GM12892 (cell line): ENCODE measurements around a stretch of chr9.

DNA sequence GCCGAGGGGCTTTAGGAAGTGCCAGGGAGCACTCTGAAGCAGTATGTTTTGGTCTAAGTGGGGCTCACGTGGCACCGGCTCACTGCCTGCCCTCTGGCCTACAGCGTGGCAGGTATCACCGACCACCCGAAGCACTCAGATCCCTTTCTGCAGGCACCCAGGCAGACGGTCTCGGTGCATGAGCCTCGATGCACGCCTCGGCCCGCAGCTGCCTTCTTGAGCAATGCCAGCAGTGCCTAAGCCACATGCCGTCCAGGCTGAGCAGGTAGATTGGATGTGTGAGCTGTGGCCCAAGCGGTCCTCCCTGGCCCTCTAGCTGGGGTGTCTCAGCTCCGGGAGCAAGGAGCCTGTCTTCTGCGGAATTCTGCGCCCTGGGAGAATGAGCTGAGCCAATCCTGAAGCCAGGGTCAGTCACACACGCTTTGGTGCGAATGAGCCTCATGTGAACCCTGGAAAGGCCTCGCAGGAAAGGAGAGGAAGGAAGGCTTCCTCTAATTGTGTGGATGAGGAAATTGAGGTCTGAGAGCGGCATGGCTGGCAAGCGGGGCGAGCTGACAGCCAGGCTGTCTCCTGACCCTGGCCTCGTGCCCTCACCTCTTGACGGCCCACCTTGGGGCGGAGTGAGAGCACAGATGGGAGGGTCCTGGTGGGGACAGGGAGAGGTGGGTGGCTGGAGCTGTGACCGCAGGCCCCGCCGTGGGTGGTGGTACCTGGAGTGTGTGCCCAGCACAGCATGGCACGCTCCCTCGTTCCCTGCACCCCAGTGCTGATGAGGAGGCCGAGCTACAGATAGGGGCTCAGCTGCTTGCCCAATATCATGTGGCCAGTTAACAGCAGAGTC lies 14.4 kb downstream of the RXRA start:
- RRBS, result no CpG with 5 or more reads among the region's 32 CpGs

GRCh38 chr9:134344155-134344804 lies 18.0 kb downstream of the RXRA start:
- RRBS, result no CpG with 5 or more reads among the region's 14 CpGs

- RRBS, result no CpG with 5 or more reads among the region's 32 CpGs
These were observed 24.7 kb downstream of the RXRA start for GRCh38 chr9:134350612-134351697.

DNA sequence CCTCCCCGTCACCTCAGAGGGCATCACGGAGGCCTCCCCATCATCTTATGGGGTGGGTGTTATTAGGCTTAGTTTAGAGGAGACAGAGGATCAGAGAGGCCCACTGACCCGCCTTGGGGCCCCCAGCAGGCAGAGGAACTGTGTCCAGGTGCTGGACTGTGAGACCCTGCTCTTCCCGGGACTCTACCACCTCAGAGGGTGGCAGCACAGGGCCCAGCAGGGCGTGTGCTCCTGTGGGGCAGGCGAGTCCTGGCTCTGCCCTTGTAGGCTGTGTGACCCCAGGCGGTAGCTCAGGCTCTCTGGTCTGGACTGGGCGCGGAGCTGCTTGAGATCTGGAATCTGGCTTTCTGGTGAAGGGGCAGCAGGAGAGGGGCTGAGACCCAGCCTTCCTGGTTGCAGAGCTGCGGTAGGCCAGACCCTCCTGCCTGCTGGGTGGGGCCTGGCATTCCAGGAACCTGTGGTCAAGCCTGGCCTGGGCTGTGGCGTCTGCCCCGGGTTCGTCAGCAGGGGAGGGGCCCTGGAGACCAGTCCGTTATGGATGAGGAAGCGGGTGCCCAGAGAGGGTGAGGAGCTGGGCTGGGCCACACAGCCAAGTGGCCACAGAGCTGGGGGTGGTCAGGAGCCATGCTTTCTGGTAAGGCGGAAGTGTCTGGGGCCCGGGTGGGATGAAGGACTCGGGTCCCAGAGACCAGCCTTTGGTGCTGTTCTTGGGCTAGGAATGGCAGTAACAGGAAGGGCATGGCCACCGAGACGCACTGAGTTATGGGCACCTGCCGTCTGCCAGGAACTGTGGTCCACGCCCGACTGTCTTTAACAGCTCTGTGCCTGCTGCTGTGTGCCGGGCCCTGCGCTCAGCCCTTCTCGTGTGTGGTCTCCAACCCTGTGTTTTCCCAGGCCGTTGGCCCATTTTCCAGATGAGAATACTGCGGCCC lies 46.6 kb downstream of the RXRA start:
- RRBS, result no CpG with 5 or more reads among the region's 28 CpGs

GRCh38 chr9:134420765-134421366 lies 94.6 kb downstream of the RXRA start:
- RRBS, result no CpG with 5 or more reads among the region's 14 CpGs

DNA sequence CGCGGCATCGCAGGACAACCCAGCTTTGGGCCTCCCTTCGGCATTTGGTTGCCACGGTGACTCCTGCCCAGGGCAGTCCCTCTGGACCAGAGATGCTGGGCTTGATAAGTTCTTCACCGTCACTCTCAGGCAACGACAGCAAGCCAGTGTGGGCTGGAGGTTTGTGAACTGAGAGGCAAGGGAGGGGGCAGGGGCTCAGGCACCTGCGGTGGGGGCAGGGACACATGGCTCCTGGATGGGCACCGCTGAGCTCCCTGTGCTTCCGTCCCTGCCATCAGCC lies 116.3 kb downstream of the RXRA start:
- RRBS, result no CpG with 5 or more reads among the region's 10 CpGs

- RRBS, result no CpG with 5 or more reads among the region's 10 CpGs
These were observed 132.2 kb downstream of the RXRA start for GRCh38 chr9:134458391-134458851.

- RRBS, result no CpG with 5 or more reads among the region's 23 CpGs
These were observed 49.3 kb downstream of the COL5A1 start for GRCh38 chr9:134690789-134691435.

DNA sequence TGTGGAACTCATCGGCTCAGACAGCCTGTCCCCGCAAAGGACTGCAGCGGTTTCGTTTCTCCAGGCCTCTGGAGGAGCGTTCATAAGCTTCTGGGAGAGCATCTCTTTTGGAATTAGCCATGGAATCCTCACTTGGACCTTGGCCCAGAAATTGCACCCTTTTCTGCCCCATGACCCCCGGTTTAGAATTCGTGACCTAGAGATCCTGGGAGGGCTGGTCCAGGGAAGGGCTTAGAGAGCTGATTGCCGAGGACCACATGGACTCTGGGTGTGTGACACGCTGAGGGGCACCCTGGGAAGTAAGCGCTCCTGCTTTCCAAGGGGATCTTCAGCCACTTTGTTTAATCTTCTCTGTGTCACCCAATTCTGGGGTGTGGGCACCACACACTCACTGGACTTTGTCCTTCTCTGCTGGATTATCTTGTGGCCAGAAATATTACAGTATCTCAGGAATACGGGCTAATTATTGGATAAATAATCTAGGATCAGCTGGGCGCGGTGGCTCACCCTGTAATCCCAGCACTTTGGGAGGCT lies 50.8 kb downstream of the COL5A1 start:
- RRBS, result no CpG with 5 or more reads among the region's 13 CpGs

DNA sequence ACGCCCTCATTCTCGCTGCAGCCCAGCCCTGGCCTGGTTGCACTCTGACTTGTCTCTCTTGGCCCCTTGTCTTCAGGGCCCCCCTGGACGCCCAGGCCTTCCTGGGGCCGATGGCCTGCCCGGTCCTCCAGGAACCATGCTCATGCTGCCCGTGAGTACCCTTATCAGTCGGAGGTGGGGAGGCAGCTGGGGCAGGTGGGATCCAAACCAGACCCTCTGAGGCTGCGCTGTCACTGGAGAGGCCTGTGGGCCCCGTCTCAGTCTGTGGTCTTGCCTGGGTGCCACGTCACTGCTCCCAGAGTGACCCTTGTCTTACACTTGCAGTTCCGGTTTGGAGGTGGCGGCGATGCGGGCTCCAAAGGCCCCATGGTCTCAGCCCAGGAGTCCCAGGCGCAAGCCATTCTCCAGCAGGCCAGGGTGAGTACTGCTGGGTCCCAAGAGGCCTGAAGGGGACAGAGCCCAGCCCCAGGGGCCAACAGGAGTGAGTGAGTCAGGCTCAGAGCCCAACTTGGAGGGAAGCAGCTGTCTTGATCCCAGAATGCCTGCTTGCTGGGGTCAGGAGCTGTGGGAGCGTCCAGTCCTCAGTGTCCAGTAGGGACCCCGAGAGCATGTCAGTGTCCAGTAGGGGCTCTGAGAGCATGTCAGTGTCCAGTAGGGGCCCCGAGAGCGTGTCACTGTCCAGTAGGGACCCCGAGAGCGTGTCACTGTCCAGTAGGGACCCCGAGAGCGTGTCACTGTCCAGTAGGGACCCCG lies 109.0 kb downstream of the COL5A1 start:
- RRBS, result no CpG with 5 or more reads among the region's 24 CpGs

DNA sequence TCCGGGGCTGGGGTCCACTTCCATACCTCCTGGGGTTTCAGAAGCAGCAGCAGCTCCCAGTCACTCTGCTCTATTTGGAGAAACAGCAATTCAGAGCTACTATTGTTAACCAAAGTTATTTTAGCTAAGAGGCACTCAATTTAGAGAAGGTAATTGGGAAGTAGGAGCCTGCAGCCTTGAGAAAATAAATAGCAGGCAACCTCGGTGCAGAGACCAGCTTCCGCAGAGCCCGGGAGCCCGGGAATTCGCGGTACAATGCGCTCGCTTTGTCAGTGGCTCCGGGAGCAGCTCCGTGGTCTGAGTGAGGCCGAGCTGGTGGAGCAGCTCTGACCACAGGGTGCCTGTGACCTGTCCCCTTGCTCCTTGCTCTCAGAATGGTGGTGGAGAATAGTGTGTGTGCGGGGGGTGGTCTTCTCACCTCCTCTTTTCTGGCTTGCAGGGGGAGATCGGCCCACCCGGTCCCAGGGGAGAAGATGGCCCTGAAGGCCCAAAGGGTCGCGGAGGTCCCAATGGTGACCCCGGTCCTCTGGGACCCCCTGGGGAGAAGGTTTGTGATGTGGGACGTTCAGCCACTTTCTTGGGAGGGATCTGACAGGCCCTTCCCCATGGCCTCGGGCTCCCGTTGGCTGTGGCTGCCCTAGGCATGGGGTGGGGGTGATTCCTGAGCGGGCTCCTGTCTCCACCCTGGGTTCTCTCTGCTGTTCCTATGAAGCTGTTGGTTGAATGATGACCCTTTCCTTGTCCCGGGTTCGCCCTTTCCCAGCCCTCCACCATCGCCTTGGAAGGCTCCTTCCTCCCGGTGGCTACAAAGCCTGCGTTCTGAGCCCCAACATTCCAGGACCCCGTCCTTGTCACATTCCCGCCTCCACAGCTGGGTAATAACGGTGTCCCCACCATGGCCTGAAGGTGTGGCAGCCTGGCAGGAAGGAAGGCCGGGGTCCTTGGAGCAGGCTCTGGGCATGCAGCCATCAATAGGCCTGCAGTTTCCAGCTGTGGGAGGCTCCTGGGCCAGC lies 95.8 kb upstream of the FCN2 start:
- RRBS, result 61% methylated on average over 13 of the region's 31 CpGs

GRCh38 chr9:134827708-134828883 lies 52.5 kb upstream of the FCN2 start:
- RRBS, result 64% methylated on average over 7 of the region's 33 CpGs

- RRBS, result no CpG with 5 or more reads among the region's 17 CpGs
These were observed 8.2 kb upstream of the FCN2 start for GRCh38 chr9:134872369-134872884.

DNA sequence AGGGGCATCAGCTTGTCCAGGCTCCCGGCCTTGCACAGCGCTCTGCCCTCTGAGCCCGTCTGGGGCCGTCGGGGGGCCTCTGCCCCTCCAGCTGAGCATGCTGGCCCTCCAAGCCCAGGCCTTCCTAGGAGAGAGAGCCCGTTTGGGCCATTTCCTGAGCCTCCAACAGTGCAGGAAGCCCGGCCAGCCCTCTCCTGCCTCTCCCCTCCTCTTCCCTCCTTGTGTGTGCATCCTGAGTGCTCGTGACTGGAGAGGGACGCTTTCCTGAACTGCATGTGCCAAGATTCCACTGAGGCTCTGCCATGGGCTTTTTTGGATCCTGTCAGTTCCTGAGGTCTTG lies 15.5 kb downstream of the OLFM1 start:
- RRBS, result no CpG with 5 or more reads among the region's 9 CpGs

DNA sequence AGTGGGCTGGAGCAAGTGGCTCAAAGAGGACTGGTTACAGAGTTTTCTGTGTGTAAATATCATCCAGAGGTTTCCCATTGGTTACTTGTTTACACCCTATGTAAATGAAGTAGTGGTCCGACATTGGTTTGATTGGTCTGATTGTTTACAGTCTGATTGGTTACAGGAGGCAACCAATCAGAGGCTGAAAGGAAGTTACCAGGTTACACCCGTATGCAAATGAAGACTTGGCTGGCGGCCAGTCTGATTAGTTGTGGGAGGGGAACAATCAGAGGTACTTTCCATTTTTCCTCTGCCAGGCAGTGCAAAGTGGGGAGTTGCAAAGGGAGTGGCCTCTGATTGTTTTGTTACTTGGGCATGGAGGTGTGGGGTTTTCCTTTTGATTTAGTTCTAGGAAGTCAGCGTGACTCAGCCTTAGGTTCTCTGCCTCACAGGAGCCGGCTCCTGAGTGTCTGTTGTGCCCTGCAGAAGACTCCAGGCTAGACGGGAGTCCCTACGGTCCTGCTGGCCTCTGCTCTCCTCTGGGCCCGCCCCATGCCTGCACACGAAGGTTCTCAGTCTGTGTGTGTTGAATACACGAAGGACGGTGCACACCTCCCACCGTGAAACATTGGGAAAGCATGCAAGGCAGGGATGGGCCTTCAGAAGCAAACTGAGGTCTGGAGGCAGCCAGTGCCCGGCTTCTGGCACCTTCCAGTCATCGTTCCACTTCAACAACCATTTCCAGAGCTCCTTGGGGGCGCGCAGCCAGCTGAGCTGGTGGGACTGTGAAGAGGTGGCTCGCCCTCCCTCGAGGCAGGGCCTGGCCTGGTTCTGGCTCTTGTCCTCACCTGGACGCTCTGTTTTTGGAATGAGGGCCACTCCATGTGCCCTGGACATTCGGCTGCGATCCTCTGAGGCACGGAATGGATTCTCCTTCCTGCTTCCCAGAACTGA lies 43.0 kb downstream of the OLFM1 start:
- RRBS, result no CpG with 5 or more reads among the region's 22 CpGs

DNA sequence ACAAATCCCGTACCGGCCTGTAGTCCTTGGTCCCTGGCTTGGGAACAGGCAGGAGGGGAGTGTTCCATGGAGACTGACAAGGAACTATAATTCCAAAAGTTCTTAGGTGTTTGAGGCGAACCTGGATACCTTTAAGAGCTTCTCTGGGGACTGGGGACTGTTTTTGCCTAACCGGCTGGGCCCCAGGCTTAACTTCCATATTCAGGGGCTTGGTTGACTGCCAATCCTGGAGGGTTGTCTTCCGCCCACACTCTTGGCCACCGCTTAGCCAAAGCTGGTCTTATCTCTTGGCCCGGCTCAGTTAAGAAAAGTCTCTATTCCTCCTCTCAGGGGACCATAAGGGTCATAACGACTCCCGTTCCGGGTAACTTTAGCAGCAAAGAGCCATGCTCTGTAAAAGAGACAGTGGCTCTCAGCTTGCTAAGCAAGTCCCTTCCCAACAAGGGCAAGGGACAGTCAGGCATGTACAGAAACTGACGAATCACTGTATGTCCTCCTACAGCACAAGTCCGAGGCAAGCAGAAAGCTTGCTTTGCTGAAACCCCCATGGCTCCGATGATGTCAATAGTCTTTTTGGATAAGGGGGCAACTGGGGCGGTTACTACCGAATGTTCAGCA lies 38.2 kb upstream of the PPP1R26 start:
- RRBS, result no CpG with 5 or more reads among the region's 15 CpGs

- RRBS, result 55% methylated on average over 5 of the region's 16 CpGs
These were observed 470 bp upstream of the LCN9 start for GRCh38 chr9:135662544-135663134.

GRCh38 chr9:135959606-135960564 lies 1.3 kb downstream of the UBAC1 start:
- RRBS, result 100% methylated on average over 5 of the region's 27 CpGs

DNA sequence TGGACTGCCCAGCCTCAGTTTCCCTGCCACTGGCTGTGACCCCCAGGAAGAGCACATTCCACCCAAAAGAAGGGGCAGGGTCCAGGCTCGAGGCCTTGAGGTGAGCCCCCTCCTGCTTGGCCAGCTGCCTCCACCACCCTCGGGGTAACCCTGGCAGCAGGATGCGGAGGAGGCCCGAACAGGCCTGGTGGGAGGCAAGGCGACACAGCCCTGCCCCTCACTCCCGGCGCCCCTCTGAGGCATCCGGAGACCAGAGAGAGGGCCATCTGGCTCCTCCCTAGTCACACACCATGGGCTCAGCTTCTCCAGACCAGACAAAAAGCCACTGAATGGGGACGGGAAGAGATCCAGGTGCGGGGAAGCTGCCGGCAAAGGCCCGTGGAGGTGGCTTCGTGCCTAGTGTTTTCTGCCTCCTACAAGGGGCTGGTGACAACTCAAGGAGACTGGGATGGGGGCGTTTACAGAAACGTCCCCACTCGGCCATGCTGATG lies 42.1 kb downstream of the NACC2 start:
- RRBS, result no CpG with 5 or more reads among the region's 16 CpGs

DNA sequence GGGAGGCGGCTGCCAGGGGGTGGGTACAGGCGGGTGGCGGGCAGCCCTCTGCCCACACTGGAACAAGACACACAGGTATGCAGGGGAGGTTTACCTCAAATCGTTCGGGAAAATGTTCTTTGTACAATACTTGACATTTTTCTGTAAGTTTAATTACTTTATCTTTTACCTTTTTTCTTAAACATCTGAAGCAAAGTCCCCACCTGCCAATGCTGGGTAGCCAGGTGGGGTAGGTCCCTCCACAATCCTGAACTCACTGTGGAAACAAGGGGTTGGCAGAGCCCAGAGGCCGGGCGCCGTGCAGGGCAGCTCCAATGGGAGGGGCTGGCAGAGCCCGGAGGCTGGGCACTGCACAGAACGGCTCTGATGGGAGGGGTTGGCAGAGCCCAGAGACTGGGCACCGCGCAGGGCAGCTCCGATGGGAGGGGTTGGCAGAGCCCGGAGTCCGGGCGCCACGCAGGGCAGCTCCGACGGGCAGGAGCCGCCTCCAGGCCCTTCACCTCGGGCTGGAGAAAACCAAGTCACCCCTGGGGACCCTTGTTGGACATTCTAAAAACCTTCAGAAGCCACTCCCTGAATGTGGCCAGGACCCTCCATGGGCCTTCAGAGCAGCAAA lies 9.4 kb downstream of the NACC2 start:
- RRBS, result 22% methylated on average over 3 of the region's 21 CpGs